ENCODE measurements around the genes PTPRJ, OR4C5, OR4C16, OR5D3P, OR8I2, OR8K1, OR5M10, OR9G1 and SSRP1.

GRCh38 chr11:47942028-47942772 is 38.2 kb upstream of the PTPRJ start:
- PRO-cap, 3 experiments = no peak in any of the 3 experiments
- RRBS = no CpG with 5 or more reads among the region's 8 CpGs

DNA sequence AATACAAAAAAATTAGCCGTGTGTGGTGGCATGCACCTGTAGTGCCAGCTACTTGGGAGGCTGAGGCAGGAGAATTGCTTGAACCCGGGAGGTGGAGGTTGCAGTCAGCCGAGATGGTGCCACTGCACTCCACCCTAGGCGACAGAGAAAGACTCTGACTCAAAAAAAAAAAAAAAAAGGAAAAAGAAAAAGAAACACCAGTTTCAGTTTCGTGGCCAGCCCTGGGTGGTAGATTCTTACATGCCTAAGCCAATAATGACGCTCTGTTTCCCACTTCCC is 30.1 kb upstream of the PTPRJ start:
- PRO-cap, 3 experiments = no peak in any of the 3 experiments
- RRBS = no CpG with 5 or more reads among the region's 6 CpGs

- PRO-cap, 3 experiments = peak in 3 of 3 experiments; most common plus-strand start chr11:47980571 (in 3); most common minus-strand start chr11:47980337 (in 1)
- RRBS = 3% methylated on average over 88 of the region's 130 CpGs
These were observed at the start of gene PTPRJ for GRCh38 chr11:47980073-47981033. Gene PTPRJ, plus strand, starts transcription at chr11:47980559.

- PRO-cap, 3 experiments = no peak in any of the 3 experiments
- RRBS = no CpG with 5 or more reads among the region's 3 CpGs
These were observed 26.1 kb downstream of the PTPRJ start for GRCh38 chr11:48006483-48006896.

DNA sequence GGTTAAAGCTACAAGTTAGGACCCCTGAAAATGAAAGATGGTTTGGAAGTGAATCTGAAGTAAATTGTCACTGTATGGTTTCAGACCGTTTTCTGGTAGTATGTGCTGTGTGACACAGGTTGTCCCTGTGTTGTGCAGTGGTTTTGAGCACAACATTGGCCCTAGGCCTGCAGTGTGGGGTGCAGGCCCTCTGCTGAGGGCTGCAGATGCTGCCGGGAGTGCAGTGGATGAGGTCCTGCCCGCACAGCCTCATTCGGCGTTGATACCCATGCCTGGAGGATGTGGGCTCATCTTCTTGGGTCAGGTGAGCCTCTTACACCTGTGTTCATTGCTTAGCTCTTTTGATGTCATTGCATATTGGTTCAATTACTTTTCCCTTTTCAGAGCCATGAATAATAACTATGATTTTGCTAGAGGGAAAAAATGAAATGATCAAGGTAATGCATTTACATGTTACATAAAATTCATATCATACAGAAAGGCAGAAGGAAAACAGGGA is 48.6 kb downstream of the PTPRJ start:
- PRO-cap, 3 experiments = no peak in any of the 3 experiments
- RRBS = no CpG with 5 or more reads among the region's 5 CpGs

GRCh38 chr11:48052065-48052606 is 71.8 kb downstream of the PTPRJ start:
- PRO-cap, 3 experiments = no peak in any of the 3 experiments
- RRBS = no CpG with 5 or more reads among the region's 5 CpGs

GRCh38 chr11:48062540-48063035 is 82.2 kb downstream of the PTPRJ start:
- PRO-cap, 3 experiments = no peak in any of the 3 experiments
- RRBS = no CpG with 5 or more reads among the region's 3 CpGs

GRCh38 chr11:48106031-48106658 is 110.5 kb upstream of the OR4B1 start:
- PRO-cap, 3 experiments = no peak in any of the 3 experiments
- RRBS = no CpG with 5 or more reads among the region's 9 CpGs

DNA sequence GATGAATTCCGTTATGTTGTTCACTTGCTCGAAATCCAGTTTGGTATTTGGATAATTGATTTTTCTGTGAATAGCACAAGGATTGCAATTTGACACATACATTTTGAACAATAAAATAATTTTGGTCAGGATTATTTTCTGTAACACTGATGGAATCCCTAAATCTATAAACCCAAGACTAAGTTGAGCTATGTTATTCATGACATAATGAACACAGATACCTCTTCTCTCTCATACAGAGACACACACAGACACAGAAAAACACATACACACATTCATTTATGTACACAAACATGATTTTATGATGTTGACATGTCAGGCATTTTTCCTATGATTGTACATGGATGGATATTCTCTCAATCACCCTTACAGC is at the start of gene OR4C5:
Gene OR4C5 (minus strand): TSS at position 102 of the 373 bp plus-strand sequence.
- PRO-cap, 3 experiments = no peak in any of the 3 experiments
- RRBS = no CpG with 5 or more reads among the region's 2 CpGs

GRCh38 chr11:49177952-49178309 is 30.5 kb downstream of the FOLH1 start:
- PRO-cap, 3 experiments = no peak in any of the 3 experiments
- RRBS = no CpG with 5 or more reads among the region's 3 CpGs

DNA sequence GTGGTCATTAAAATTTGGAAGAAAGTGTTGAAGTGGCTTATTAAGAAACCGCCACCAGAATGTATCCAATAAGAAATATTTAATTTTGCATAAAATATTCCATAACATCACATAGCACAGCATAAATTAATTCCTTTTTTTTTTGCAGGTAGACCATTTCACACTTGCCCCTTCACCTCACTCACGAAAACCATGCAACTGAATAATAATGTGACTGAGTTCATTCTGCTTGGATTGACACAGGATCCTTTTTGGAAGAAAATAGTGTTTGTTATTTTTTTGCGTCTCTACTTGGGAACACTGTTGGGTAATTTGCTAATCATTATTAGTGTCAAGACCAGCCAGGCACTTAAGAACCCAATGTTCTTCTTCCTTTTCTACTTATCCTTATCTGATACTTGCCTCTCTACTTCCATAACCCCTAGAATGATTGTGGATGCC is at the start of gene OR4C16:
Gene OR4C16 (plus strand): TSS at position 193 of the 441 bp plus-strand sequence.
- PRO-cap, 3 experiments = no peak in any of the 3 experiments
- RRBS = no CpG with 5 or more reads among the region's 3 CpGs

DNA sequence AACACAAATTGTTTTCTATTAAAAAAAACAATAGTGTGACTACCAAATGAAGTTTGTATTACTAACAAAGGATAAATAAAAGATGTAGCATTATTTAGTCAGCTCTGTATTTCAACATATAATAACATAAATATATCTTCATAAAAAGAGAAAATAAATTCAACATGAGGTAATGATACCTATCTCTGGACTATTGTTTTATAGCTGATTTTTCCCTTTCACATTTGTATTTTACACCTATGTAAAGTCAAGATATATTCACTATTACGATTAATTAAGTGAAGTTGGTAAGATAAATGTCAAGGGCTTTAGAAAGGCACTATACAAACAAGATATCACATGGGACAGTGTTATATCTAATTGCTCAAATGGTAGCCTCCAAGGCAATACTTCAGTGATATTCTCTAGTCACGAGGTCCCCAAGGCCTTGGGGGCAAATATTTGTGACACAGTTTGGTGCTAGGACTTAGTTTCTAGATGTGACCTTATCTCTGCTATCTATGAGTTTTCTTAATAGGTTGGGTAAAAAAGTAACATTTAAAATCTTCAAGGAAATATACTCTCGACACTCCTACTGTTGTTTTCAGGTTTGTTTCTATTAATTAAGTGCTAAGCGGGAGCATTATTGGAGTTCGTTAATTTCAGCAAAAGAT is at the start of gene OR5D3P:
Gene OR5D3P (plus strand): TSS at position 414 of the 653 bp plus-strand sequence.
- PRO-cap, 3 experiments = no peak in any of the 3 experiments
- RRBS = no CpG with 5 or more reads among the region's 5 CpGs

DNA sequence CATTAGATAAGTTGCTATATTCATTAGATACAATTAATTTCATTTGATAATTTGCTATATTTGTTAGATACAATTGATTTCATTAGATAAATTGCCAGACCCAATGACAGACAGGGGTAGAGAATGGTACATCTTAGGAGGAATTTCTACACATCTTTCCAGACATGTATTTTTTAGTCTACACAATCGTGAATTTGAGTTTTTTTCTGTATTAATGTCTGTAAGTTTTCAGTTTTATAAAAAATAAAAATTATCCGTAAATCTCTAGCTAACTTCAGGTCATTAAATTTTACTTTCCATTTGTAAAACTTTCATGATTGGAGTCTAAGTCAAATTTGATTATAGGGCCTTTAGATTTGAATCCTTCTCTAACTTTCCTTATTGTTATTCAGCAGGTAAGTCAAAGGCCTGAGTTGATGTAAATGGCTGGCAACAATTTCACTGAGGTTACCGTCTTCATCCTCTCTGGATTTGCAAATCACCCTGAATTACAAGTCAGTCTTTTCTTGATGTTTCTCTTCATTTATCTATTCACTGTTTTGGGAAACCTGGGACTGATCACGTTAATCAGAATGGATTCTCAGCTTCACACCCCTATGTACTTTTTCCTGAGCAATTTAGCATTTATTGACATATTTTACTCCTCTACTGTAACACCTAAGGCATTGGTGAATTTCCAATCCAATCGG is at the start of gene OR8I2:
Gene OR8I2 (plus strand): TSS at position 423 of the 689 bp plus-strand sequence.
- PRO-cap, 3 experiments = no peak in any of the 3 experiments
- RRBS = no CpG with 5 or more reads among the region's 5 CpGs

DNA sequence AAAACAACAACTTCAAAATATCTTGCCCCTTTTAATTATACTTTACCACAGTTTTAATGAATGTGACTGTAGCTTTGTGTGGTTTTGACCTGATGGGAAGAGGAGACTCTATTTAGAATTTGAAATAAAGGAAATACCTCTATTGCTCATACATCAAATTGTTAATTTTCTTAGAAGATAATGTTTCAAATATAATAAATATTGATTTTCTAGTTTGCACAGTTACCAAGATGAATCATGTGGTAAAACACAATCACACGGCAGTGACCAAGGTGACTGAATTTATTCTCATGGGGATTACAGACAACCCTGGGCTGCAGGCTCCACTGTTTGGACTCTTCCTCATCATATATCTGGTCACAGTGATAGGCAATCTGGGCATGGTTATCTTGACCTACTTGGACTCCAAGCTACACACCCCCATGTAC is at the start of gene OR8K1:
Gene OR8K1 (plus strand): TSS at position 231 of the 428 bp plus-strand sequence.
- PRO-cap, 3 experiments = no peak in any of the 3 experiments
- RRBS = no CpG with 5 or more reads among the region's 1 CpG

GRCh38 chr11:56577514-56577972 is at the start of gene OR5M10:
Gene OR5M10, minus strand, starts transcription at chr11:56577721.
- PRO-cap, 3 experiments = no peak in any of the 3 experiments
- RRBS = no CpG with 5 or more reads among the region's 3 CpGs

DNA sequence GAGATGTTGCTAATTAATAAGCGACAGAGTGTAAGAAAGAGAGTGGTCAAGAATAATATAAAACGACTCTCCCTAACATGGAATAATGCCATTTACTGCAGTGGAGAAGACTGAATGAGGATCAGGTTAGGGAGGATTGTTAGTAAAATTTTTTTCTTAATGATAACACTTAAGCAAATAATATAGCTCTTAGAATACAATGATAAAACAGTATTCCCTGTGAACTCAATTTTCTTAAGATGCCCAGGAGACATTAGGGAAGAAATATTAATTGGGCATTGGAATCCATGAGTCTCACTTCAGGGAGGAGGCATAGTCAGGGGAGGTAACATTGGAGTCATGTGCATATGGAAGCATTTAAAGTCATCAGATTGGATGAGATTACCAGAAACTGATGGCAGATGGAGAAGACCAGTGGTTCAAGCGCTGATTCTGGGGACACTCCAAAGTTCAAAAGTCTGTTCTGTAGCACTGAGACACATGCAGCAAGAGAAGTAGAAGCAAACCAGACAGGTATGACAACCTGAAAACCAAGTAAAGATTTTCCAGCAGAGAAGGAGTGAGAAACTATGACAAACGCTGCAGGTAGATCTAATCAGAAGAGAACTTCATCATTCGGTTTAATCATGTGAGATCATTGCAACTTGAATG is at the start of gene OR9G1:
Gene OR9G1 (plus strand): TSS at position 418 of the 651 bp plus-strand sequence.
- PRO-cap, 3 experiments = no peak in any of the 3 experiments
- RRBS = no CpG with 5 or more reads among the region's 5 CpGs

GRCh38 chr11:57092047-57092755 is 89.6 kb upstream of the LRRC55 start:
- PRO-cap, 3 experiments = no peak in any of the 3 experiments
- RRBS = no CpG with 5 or more reads among the region's 9 CpGs

DNA sequence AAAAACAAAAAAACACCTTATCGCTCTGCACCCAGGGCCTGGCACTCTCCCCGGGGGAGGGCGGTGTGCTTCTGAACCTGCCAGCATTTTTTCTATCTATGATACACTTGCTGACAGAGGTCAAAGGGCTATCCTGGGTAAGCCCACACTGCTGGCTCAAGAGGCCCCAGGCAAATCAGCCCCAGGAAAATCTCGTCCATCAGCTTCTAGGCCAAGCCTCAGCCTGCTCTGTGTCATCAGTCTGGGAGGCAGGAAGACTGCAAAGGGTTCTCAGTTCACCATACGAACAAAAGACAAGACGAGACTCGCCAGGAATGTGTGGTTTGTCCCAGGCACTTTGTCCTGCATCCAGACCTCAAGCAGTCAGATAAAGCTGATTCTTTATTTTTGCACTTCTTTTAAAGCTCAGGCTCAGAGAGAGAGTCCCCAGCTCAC is 31.8 kb downstream of the TNKS1BP1 start:
- PRO-cap, 3 experiments = no peak in any of the 3 experiments
- RRBS = no CpG with 5 or more reads among the region's 7 CpGs

- PRO-cap, 3 experiments = peak in 3 of 3 experiments; most common plus-strand start chr11:57335953 (in 3); most common minus-strand start chr11:57335870 (in 3)
- RRBS = 1% methylated on average over 28 of the region's 80 CpGs
These were observed at the start of gene SSRP1 for GRCh38 chr11:57334947-57336225. Gene SSRP1, minus strand, starts transcription at chr11:57335892.

DNA sequence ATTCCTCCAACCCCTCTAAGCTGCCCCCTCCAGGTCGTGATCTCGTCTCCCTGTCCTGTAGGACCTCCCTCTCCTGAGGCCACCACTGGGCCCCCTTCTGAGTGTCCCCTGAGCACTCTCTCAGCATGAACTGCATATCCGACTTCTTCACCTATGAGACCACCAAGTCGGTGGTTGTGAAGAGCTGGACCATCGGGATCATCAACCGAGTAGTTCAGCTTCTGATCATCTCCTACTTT is 193 bp downstream of the P2RX3 start:
- PRO-cap, 3 experiments = no peak in any of the 3 experiments
- RRBS = no CpG with 5 or more reads among the region's 6 CpGs